ENCODE measurements around a stretch of chr1.

GRCh38 chr1:115646951-115647613 lies 5.3 kb downstream of the VANGL1 start:
- PRO-cap, 8 experiments: no peak in any of the 8 experiments

- PRO-cap, 8 experiments: peak in 7 of 8 experiments; most common plus-strand start chr1:115828622 (in 7); most common minus-strand start chr1:115828358 (in 3)
These were observed 12.6 kb downstream of the NHLH2 start for GRCh38 chr1:115828134-115828873.

DNA sequence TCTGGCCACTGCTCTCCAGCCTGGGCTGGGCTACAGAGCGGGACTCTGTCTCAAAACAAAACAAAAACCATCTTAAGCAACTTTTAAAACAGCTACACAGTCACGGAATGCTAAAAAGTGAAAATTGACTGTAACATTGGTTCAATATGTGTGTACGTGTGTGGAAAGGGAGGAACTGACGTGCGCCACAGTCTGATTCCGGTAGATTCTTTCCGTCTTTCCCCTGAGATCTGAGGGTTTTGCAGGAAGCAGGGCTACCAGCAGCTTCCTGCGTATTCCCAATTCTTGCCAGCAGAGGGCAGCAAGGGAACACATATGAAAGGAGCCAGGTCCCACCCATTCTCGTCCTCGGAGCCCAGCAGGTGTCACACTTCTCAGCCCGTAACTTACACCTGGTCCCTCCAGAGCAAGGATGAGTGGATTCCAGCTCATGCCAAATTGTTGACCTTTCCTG lies 27.7 kb downstream of the MAB21L3 start:
- PRO-cap, 8 experiments: no peak in any of the 8 experiments

GRCh38 chr1:116268078-116268805 lies 104.8 kb upstream of the ATP1A1 start:
- PRO-cap, 8 experiments: no peak in any of the 8 experiments

DNA sequence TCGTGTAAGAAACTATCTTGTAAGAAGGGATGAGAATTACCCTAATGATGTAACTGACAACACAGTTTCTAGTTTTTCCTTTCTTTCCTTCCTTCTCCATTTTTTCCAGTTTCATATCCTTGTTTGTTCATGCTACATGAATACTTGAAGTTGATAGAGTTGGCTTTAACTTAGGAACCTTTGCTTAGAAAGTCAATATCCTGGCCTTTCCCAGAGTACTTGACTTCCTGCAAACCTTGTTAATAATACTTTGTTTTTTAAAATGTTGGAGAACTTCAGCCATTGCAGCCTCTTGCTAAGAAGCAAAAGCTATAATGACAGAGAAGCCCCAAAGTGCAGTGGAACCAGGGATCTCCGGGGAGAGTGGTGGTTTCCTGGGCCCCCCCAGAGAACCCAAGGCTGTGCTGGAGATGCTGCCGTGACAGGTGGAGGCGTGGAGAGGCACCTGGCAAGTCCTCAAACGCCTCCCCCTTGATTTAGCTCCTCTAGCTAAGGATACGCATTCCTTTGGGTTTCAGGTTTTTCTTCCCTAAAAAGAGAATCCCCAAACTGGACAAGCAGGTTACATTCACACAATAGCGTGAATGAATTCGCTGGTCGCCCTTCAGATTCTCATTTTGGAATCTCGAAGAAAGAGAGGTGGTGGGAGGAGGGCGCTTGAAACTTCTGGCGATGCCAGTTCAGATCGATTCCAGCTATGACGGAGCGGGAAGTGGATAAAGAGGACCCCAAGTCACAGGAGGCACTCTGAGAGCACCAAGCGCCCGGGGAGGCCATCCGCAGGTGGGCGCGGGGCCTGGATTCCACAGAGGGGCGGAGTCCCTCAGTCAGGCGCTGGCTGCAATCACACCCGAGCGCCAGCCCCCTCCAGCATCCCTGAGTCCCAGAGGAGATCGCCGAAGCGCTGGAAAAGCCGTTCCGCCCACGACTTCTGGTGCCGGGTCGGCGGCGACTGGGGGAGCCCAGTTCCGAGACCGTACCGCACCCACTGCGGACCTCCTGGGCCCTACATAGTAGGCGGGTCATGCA lies 821 bp upstream of the ATP1A1 start:
- PRO-cap, 8 experiments: peak in 2 of 8 experiments; most common plus-strand start position 891 of the sequence (in 2); most common minus-strand start position 861 of the sequence (in 1)

DNA sequence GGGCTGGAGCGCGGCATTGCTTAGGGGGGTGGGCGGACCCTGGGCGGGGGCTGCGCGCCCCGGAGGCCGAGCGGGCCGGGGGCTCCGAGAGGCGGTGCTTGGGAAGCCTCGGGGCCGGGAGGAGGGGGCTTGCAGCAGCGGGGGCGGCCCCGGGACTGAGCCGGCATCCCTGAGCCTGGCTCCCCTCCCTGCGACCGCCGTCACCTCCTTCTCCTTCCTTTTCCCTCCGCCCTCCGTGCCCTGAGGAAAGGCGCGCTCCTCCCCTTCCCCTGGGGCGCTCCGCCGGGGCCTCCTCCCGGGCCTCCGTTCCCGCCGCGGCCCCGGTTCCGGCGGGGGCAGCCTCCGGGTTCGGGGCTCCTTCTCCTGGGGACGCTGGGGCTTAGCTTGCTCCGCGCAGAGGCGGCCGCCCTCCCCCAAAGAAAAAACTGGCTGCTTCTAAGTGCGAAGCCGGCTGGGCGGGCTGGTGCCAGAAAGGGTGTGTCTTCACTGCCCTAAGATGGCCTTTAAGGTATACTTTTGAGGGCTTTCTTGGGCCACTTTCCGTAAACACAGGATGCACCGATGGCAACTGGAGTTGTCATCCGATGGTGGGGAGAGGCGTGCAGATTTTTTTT lies 797 bp downstream of the ATP1A1 start:
- PRO-cap, 8 experiments: peak in 8 of 8 experiments; most common plus-strand start position 170 of the sequence (in 2); most common minus-strand start position 427 of the sequence (in 4)

- PRO-cap, 8 experiments: peak in 4 of 8 experiments; most common plus-strand start chr1:116556832 (in 2); most common minus-strand start chr1:116556616 (in 4)
These were observed 14.3 kb downstream of the CD58 start for GRCh38 chr1:116556188-116557361.

DNA sequence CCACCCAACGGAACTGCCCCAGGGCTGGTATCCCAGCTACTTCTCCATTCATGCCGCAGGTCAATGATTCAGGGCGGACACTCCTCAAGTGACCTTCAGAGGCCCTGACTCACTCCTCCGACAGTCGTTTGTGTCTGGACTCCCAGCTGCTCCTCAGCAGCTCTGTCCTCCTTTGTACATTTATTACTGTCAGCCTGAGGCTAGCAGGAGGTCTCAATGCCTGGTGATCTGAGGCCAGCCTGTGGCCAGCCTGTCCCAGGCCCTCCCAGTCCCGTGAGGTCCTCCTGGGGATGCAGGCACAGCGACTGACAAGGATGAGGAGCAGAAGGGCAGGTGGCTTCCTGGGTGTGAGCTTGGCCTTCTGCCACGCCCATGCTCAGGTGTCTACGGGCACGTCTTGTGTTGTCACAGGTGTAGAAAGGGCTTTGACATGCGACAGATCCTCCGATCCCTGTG lies 24.2 kb downstream of the IGSF3 start:
- PRO-cap, 8 experiments: no peak in any of the 8 experiments

- PRO-cap, 8 experiments: no peak in any of the 8 experiments
These were observed 42.9 kb upstream of the CD2 start for GRCh38 chr1:116711431-116711655.

DNA sequence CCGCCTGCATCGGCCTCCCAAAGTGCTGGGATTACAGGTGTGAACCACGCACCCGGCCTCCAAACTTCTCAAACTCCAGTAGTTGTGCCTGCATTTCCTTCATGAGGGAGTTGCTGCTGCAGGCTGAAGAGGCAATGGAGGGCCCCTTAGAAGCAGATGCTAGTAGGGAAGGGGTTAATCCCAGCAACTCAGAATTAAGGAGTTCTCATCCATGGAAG lies 2.9 kb downstream of the CD2 start:
- PRO-cap, 8 experiments: no peak in any of the 8 experiments

DNA sequence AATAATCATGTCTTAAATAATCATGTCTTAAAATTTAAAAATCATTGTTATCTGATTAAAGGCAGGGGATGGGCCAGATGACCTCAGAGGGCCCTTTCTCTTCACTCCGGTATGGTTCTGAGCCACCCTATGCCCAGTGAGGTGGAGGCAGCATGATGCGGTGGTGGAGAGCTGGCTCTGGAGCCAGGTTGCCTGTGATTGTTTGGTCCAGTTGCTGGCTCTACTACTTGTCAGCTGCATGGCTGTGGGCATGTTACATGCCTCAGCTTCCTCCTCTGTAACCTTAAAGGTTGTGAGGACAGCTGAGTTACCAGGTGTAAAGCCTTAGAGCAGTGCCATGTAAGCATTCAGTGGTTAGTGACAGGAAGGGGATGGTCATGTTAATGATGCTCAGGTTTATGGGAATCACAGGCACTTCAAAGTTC lies 32.5 kb downstream of the PTGFRN start:
- PRO-cap, 8 experiments: no peak in any of the 8 experiments

GRCh38 chr1:116950502-116951134 lies 40.9 kb downstream of the PTGFRN start:
- PRO-cap, 8 experiments: no peak in any of the 8 experiments

DNA sequence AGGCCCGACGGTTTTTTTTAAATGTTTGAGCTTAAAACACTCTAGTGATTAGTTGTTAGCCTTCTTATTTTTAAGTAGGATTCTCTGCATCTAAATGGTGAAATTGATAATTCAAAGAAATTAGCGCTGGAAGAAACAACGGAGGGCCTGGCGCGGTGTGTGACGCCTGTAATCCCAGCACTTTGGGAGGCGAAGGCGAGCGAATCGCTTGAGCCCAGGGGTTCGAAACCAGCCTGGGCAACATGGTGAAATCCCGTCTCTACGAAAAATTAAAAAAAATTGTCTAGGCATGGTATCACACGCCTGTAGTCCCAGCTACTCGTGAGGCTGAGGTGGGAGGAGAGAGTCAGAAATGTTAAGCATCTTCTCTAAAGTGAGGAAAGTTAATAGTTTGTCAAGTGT lies 839 bp downstream of the TTF2 start:
- PRO-cap, 8 experiments: peak in 3 of 8 experiments; most common plus-strand start position 141 of the sequence (in 3)

GRCh38 chr1:117232078-117232294 lies 21.3 kb upstream of the VTCN1 start:
- PRO-cap, 8 experiments: no peak in any of the 8 experiments

DNA sequence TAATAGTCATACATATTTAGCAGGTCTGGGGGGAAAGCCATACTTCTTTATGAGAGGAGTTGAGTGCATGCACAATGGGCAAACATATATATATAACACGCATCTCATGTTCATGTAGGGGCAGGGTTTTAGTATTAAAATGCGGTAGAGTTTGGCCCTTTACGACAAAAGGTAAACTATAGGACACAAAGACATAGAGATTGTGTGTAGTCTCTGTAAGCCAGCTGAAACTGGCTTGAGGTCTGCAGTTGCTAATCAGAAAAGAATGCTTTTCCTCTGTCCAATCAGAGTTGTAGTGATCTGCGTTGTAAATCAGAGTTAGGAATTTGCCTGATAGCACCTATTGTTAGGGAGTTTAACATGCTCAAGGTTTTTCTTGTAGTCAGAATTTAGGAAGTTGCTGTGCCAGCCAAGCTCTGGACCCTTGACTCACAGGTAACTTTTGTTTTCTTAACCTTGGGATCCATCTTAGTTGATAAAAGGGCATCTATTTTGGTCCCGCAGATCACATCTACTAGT lies 61.2 kb upstream of the VTCN1 start:
- PRO-cap, 8 experiments: no peak in any of the 8 experiments

- PRO-cap, 8 experiments: no peak in any of the 8 experiments
These were observed 8.8 kb upstream of the MAN1A2 start for GRCh38 chr1:117358427-117358849.

DNA sequence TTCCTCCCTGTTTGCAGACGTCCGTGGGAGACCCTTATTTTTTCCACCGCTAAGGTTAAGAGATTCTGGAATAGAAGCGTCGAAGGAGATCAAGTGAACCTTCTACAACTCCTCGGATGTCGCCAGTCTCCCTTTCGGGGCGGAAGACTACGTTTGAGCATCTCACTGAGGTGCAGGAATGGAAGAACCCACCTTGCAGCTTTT lies 325 bp downstream of the MAN1A2 start:
- PRO-cap, 8 experiments: peak in 1 of 8 experiments; most common plus-strand start position 96 of the sequence (in 1)

DNA sequence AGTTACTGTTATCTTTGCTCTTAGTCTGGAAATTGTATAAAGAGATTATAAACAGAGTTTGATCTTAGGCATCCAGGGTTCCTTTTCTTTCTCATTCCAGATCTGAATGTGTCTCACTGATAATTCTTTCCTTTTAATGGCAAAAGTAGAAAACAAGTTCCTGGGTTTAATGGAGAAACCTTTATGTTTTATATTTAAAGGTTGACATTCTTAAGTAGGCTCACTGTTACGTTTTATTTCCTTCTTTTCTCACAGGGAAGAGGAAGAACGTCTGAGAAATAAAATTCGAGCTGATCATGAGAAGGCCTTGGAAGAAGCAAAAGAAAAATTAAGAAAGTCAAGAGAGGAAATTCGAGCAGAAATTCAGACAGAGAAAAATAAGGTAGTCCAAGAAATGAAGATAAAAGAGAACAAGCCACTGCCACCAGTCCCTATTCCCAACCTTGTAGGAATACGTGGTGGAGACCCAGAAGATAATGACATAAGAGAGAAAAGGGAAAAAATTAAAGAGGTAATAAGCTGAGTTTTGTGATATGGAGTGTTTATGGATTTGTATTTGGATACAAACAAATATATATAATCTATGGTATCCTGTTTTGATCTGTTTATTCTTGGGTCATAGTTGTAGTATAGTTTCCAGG lies 34.8 kb downstream of the MAN1A2 start:
- PRO-cap, 8 experiments: no peak in any of the 8 experiments

DNA sequence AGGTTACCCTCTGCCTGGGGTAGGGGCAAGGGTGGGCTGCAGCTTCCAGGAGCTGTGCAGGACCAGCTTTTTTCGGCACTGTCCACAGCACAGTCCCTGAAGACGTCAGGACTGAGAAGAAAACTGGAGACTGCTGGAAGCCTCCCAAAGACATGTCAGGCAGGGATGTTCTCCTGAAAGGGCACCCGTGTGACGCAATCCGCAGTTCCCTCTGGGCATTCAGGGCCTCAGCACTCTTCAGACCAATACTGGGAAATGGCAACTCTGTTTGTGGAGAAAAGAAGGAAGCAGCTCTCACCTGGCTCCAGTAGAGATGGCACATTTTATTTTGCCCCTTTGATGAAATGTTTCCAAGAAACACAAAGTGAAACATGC lies 64.8 kb upstream of the TENT5C start:
- PRO-cap, 8 experiments: no peak in any of the 8 experiments

DNA sequence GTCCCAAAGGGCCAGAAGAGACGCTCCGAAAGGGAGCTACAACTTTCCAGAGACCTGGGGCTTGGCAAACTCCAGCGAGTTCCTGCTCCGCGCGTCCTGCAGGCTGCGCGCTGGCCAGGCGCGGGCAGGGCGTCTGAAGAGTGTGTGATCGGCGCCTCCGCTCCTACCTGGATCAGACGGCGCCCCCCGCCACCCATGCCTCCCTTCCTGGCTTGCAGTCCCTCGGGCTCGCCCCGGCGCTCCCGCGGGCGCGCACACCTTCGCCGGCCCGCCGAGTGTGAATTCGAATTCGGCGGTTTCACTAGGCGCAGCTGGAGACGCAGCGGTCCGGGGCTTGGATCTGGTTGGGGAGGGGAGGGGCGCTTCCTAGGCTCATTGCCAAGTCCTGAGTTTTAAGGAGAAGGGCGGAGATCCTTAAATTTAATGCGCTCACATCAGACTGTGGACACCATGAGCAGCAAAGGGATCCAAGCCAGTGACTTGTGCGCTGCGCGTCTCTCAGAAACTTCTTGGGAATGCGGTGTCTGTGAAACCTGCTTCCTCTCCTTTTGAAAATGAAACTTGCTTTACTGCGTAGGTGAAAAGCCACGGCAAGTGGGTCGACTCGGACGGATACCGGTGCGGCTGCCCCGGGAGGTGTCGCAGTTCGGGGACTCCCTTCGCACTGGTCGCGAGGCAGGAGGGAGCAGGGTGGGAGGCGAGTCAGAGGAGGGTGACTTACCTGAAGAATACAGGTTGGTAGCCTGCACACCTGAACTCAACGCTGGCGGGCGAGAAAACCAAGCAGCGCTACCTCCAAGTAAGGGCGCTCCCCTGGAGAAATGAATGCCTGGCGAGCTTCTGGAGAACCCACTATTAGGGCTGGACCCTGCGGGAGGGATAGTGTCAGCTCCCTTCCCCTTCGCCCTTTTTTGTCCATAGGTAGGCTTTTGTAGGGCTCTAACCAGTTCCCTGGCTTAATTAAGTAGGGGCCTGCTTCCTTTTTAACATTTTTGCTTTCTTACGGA lies 831 bp downstream of the TENT5C start:
- PRO-cap, 8 experiments: peak in 6 of 8 experiments; most common plus-strand start position 581 of the sequence (in 2); most common minus-strand start position 517 of the sequence (in 4)